Keratinocyte (primary cell): ENCODE measurements around the genes VCAN and RASA1.

GRCh38 chr5:83027085-83027813 is 49.9 kb downstream of the TMEM167A start:
CAGE:
- cytosol, long polyA minus RNA: no peak
- cytosol, long polyA plus RNA: no peak
- long polyA plus RNA: no peak
- nucleus, long polyA minus RNA: no peak
- nucleus, long polyA plus RNA: no peak

DNA sequence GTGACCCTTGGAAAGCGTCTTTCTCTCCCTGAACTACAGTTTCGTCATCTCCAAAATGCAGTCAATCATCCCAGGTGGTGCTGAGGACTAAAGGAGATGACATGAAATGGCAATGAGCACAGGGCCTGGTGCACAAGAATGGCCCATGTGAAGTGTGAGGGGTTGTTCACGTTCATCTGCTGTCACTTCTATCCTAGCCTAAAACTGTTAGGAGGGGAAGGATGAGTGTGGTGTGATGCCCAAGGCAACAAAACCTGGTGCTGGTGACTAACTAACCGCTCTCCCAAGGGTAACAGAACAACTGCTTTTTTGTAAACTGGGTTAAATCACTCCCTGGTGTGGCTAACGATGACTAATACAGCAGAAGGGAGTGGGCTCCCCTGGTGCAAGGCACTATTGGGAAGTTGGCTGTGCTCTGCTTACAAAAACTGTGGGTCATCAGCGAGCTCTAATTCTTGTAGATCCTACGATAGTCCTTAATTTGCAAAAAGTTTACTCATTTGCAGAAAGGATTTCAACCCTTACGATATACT is 103.3 kb upstream of the VCAN start:
CAGE:
- cytosol, long polyA minus RNA: no peak
- cytosol, long polyA plus RNA: no peak
- long polyA plus RNA: no peak
- nucleus, long polyA minus RNA: no peak
- nucleus, long polyA plus RNA: no peak

CAGE:
- cytosol, long polyA minus RNA: no peak
- cytosol, long polyA plus RNA: no peak
- long polyA plus RNA: start-site peak on the plus strand at chr5:83471441-83471783, 8 and 19 reads in 2 replicates
- nucleus, long polyA minus RNA: no peak
- nucleus, long polyA plus RNA: no peak
Measured at GRCh38 chr5:83471252-83472136, at the start of gene VCAN. VCAN (plus strand) TSS chr5:83471744.

DNA sequence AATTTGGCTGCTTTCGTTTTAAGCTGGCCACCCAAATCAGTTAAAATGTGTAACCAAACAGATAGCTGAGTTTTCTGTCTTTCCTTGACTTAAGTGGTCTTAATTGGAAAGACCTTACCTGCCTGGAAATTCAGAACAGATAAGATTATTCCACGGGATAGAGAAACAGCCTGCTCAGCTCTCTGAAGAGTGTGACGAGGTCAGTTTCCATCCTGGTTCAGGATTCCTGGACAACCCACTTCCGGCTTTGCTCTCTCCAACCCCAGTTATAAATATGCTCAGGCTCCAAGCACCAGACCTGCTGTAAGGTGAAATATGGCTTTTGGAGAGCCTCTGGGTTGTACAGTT is 908.7 kb upstream of the EDIL3 start:
CAGE:
- cytosol, long polyA minus RNA: no peak
- cytosol, long polyA plus RNA: no peak
- long polyA plus RNA: no peak
- nucleus, long polyA minus RNA: no peak
- nucleus, long polyA plus RNA: no peak

GRCh38 chr5:87121205-87121954 is 146.3 kb upstream of the RASA1 start:
CAGE:
- cytosol, long polyA minus RNA: no peak
- cytosol, long polyA plus RNA: no peak
- long polyA plus RNA: no peak
- nucleus, long polyA minus RNA: no peak
- nucleus, long polyA plus RNA: no peak

CAGE:
- cytosol, long polyA minus RNA: start-site peak on the plus strand at chr5:87267876-87267899, 20 reads
- cytosol, long polyA plus RNA: no peak
- long polyA plus RNA: start-site peak on the plus strand at chr5:87267947-87268006, 49 and 28 reads in 2 replicates
- nucleus, long polyA minus RNA: start-site peak on the plus strand at chr5:87267877-87267999, 130 reads
- nucleus, long polyA plus RNA: start-site peak on the plus strand at chr5:87267852-87268090, 162 and 54 reads in 2 replicates
Measured at GRCh38 chr5:87267787-87268096, at the start of gene RASA1. RASA1 (plus strand) TSS chr5:87267883.

GRCh38 chr5:87312674-87313431 is 45.2 kb downstream of the RASA1 start:
CAGE:
- cytosol, long polyA minus RNA: no peak
- cytosol, long polyA plus RNA: no peak
- long polyA plus RNA: no peak
- nucleus, long polyA minus RNA: no peak
- nucleus, long polyA plus RNA: no peak

GRCh38 chr5:87371505-87372239 is 41.1 kb downstream of the CCNH start:
CAGE:
- cytosol, long polyA minus RNA: no peak
- cytosol, long polyA plus RNA: no peak
- long polyA plus RNA: no peak
- nucleus, long polyA minus RNA: no peak
- nucleus, long polyA plus RNA: no peak

DNA sequence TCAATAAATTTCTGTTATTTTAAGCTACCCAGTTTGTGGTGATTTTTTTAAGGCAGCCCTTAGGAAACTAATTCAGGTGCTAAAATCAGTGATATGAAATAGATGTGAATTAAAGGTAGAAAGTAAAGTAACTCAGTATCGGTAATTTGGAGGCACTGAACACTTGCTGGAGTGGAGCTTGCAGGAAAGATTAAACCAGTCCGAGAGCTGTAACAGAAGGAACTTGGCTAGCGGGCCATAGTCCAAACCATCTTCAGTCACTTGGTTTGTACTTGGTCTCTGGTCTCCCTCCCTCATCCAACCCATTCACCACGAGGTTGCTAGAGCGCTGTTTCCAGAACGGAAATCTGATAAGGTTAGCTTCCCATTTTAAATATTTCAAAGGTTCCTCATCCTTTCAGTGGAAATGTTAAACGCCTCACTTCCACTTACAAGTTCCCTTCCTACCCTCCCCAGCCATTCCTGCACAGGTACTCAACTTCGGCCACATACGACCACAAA is 925 bp downstream of the CCNH start:
CAGE:
- cytosol, long polyA minus RNA: no peak
- cytosol, long polyA plus RNA: no peak
- long polyA plus RNA: no peak
- nucleus, long polyA minus RNA: no peak
- nucleus, long polyA plus RNA: no peak

GRCh38 chr5:88141025-88141678 is 127.5 kb downstream of the TMEM161B start:
CAGE:
- cytosol, long polyA minus RNA: no peak
- cytosol, long polyA plus RNA: no peak
- long polyA plus RNA: no peak
- nucleus, long polyA minus RNA: no peak
- nucleus, long polyA plus RNA: no peak

CAGE:
- cytosol, long polyA minus RNA: no peak
- cytosol, long polyA plus RNA: no peak
- long polyA plus RNA: no peak
- nucleus, long polyA minus RNA: no peak
- nucleus, long polyA plus RNA: no peak
Measured at GRCh38 chr5:88667718-88668490, 215.1 kb downstream of the MEF2C start.

DNA sequence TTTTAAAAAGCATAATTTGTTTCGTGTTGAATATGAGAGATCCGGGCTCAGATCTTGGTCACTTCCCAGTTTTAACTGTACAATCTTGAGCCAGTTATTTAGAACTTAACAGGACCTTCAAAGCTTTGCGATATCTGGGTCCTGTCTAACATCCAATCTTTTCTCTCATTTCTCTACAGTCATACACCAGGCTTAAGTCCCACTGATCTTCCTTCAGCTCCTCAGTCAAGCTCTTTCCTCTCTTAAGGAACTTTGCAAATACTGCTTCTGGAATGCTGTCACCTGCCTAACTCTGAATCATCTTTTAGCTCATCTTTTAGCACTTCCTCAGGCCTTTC is 63.7 kb downstream of the MEF2C start:
CAGE:
- cytosol, long polyA minus RNA: no peak
- cytosol, long polyA plus RNA: no peak
- long polyA plus RNA: no peak
- nucleus, long polyA minus RNA: no peak
- nucleus, long polyA plus RNA: no peak

CAGE:
- cytosol, long polyA minus RNA: no peak
- cytosol, long polyA plus RNA: no peak
- long polyA plus RNA: no peak
- nucleus, long polyA minus RNA: no peak
- nucleus, long polyA plus RNA: no peak
Measured at GRCh38 chr5:88825550-88826171, 57.3 kb downstream of the MEF2C start.

CAGE:
- cytosol, long polyA minus RNA: no peak
- cytosol, long polyA plus RNA: no peak
- long polyA plus RNA: no peak
- nucleus, long polyA minus RNA: no peak
- nucleus, long polyA plus RNA: no peak
Measured at GRCh38 chr5:88881187-88882269, 1.5 kb downstream of the MEF2C start.

DNA sequence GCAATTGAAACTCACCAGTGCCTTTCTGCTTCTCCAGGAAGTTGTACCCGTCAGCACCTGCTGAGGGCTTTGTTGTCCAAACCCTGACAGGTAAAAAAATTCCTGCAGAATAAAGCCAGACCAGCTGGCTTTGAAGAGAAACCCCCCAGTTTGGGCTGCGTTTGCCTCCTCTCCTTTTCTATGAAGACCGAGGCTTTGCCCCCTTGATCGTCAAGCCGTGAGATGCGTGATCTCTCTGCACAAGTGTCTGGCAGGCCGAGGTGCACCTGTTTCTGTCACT is 20.9 kb upstream of the MEF2C start:
CAGE:
- cytosol, long polyA minus RNA: no peak
- cytosol, long polyA plus RNA: no peak
- long polyA plus RNA: no peak
- nucleus, long polyA minus RNA: no peak
- nucleus, long polyA plus RNA: no peak

DNA sequence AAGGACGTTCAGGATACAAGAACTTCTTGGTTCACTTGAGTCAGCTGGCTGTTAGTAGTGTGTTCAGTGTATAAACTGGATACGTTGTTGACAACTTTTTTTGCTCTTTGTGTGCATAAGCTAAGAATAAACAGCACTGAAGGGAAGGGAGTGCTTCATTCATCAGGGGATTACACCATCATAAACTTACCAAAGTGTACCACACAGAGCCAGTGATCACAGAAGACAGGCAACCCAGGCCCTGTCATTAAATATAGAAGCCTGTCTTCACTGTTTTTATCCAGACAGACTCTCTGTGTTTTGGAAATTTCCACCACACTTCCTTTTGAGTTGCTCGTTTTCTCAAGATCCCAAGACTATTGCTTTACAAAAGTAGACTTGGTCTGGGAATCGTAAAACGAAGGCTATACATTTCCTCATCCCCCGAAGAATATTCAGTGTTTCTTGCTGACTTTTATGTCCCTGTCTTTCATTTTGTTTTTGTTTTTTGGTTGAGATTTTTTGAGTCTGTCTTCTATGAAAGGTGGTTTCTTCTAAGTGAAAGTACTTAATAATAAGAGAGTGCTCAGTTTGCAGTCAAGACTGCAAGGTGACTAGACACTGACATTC is 55.6 kb upstream of the MEF2C start:
CAGE:
- cytosol, long polyA minus RNA: no peak
- cytosol, long polyA plus RNA: no peak
- long polyA plus RNA: no peak
- nucleus, long polyA minus RNA: no peak
- nucleus, long polyA plus RNA: no peak

CAGE:
- cytosol, long polyA minus RNA: no peak
- cytosol, long polyA plus RNA: no peak
- long polyA plus RNA: no peak
- nucleus, long polyA minus RNA: no peak
- nucleus, long polyA plus RNA: no peak
Measured at GRCh38 chr5:89271358-89272018, 388.5 kb upstream of the MEF2C start.

CAGE:
- cytosol, long polyA minus RNA: no peak
- cytosol, long polyA plus RNA: no peak
- long polyA plus RNA: no peak
- nucleus, long polyA minus RNA: no peak
- nucleus, long polyA plus RNA: no peak
Measured at GRCh38 chr5:90657568-90658216, 99.1 kb downstream of the ADGRV1 start.

CAGE:
- cytosol, long polyA minus RNA: no peak
- cytosol, long polyA plus RNA: no peak
- long polyA plus RNA: no peak
- nucleus, long polyA minus RNA: no peak
- nucleus, long polyA plus RNA: no peak
Measured at GRCh38 chr5:90915255-90915527, 356.6 kb downstream of the ADGRV1 start.

CAGE:
- cytosol, long polyA minus RNA: no peak
- cytosol, long polyA plus RNA: no peak
- long polyA plus RNA: no peak
- nucleus, long polyA minus RNA: no peak
- nucleus, long polyA plus RNA: no peak
Measured at GRCh38 chr5:91150085-91150829, 232.9 kb downstream of the ARRDC3 start.